Hepatocyte (in vitro differentiated cells and primary cell): ENCODE measurements around a stretch of chr11.

DNA sequence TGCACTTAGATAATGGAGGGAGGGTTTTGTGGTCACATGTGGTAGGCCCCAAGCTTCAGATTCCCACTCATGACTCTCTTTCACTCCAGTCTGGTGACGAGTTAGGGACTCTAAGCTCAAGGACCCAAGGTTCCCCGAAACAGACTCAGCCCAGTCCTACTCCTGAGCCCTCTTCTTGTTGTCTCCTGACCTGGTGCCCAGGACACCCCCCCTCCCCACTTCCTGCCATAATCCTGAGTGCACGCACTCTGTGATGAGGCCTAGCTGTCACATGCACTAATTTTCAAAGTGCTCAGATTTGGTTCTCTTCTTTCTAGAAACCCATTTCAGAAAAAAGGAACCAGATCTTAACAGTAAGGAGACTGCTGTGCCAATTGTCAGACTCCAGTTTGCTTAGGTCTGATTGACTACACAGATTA, 10.1 kb upstream of the AMPD3 start:
- RAMPAGE, long total RNA = no peak
- RRBS = no CpG with 5 or more reads among the region's 3 CpGs

DNA sequence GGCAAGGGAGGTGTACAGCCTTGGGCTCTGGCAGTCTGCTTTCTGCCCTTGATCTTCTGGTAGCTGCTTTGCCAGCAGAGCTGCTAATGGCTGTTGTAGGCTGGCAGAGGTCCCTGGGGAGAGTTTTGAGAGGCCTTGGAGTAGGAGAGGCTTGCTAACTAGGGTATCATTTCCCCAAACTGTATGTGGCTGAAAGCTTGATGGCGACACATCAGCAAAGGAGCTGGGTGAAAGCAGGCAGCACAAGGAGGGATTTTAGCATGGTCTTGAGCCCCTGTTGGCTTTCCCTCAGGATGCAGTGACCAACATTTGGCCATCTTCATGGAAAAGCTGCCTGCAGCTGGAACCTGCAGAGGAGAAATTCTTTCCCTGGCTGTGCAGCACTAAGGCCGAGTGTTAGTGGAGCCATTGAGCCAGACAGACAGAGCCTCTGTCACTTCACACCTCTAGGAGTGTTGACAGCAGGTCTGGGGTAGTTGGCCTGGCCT, 3.5 kb upstream of the AMPD3 start:
- RAMPAGE, long total RNA = no peak
- RRBS = no CpG with 5 or more reads among the region's 2 CpGs

GRCh38 chr11:10490384-10491632, 35.7 kb downstream of the AMPD3 start:
- RAMPAGE, long total RNA = no peak
- RRBS = 78% methylated on average over 6 of the region's 14 CpGs

DNA sequence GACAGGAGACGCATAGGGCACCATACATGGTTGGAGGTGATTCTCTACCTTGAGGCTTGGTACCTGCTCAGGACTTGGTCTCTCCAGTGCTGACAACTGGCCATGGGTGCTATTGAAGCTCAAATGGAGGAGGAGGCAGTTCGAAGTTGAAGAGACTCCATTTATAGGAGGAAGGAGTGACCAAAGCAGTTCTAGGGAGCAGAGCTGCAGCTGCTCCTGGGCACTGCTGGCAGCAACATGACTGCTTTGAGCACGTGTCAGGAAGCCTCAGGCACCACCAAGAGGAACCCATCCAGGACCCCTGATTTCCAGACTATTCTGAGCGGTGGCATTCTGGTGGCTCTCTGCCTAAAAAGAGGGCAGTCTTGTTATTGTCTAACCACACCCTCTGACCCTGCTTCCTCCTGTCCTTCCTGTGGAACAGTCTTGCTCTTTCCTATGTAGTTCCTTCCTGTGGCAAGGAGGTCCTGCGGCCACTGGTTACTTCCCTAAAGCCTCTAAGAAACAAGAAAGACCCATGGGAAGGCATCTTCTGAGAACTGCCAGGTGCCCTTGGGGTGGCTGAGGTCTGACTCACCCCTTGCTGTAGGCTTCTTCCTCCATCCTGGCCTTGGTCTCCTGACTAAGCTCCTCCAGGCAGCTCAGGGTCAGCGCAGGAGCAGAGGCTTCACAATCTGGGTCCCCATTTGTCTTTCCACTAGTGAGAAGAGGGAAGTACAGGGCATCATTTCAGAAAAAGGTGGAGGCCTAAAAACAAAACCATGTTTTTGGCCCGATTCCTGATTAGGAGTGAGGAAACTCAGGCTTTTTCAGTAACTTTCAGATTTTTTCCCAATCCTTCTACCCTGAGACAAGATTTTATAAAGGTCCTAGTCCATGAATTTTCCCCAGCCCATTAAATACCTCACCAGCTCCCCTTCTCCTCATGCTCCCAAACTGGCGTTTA, 13.1 kb upstream of the LYVE1 start:
- RAMPAGE, long total RNA = no peak
- RRBS = no CpG with 5 or more reads among the region's 8 CpGs

- RAMPAGE, long total RNA = no peak
- RRBS = no CpG with 5 or more reads among the region's 18 CpGs
These were observed 1.0 kb downstream of the IRAG1 start for GRCh38 chr11:10692102-10693352.

DNA sequence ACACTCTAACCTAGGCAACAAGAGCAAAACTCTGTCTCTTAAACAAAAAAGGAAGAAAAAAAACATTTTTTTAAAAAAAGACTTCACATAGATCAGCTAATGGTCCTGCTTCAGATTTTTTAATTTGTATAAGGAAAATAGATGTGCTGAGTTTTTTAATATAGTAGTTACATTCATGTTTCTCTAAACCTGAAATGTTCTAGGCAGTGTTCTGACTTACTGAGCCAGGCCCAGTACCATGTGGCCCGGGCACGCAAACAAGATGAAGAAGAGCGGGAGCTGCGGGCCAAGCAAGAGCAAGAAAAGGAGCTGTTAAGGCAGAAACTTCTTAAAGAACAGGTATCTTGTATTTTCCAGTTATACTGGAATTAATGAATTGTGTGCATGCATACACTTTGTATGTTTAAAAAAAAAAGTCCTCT, 21.3 kb downstream of the CTR9 start:
- RAMPAGE, long total RNA = no peak
- RRBS = no CpG with 5 or more reads among the region's 4 CpGs

DNA sequence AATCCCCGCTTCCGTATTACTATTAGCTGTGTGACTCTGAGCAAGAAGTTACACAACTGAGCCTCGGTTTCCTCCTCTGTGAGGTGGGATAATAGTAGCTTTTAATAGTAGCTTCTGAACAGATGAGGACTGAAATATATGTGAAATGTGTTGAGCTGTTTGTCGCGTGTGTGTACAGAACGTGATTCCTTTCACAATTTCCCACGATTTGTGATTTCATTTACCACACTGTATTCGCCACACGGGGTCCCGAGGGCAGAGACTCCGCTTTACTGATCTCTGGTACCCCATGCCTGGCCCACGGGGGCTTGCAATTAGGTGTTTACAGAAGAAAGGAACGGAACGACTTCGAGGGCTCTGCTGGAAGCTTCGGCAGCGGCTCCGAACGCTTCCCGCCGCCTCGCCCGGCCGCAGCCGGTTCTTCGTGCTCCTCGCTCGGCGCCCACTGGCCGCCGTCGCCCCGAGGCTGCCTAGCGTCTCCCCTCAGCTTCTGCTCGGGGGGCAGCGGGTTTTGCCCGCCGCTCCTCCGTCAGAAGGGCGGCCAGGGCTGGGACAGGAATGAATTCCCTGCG, 72.7 kb upstream of the ZBED5 start:
- RAMPAGE, long total RNA = no peak
- RRBS = no CpG with 5 or more reads among the region's 41 CpGs

DNA sequence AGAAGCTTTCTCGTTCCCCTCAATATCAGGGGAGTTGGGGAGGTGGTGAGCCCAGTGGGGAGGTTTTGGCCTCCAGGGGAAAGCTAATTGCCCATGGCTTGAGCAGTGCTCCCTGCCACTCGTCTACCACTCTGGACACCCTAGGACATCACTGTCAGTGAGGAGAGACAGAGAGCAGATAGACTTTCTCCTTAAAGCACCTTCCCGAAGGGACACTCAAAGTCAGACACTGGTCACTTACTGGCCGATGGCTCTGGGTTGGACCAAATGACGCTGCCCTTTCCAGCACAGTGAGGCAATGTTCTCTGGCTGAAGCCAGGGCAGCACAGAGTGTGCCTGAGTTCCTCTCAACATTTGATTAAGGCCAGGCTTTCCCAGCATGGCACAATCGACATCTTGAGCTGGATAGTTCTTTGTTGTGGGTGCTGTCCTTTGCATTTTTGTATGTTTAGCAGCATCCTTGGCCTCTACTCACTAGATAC, 206.3 kb downstream of the CSNK2A3 start:
- RAMPAGE, long total RNA = no peak
- RRBS = no CpG with 5 or more reads among the region's 6 CpGs

DNA sequence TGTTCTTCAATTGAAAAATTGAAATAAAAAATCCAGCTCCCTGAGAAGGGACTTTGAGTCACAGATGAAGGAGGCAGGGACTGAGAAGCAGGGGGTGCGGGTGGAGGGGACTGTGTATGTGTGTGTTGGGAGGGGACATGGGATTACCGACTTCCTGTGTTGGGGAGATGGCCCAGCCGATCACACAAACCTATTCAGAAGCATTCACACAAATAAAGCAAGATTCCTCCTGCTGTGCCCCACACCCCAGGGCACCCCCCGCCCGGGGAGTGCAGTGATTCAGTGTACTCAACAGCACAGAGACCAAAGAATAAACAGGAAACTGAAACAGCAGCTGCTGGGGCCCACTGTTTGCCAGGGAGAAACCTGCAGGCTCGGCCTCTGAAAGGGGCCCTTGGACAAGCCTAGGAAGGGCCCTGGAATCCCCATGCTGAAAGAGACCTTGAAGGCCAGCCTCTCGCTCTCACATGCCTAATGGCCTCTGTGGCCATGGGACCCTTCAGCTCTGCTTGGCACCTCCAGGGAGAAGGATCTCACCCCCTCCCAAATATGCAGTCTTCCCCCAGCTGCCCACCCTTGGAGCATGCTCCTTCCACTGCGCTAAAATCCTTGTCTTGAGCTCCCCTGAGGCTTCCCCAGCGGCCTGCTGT, 73.0 kb downstream of the CSNK2A3 start:
- RAMPAGE, long total RNA = no peak
- RRBS = no CpG with 5 or more reads among the region's 9 CpGs

GRCh38 chr11:12087081-12087702, 23.2 kb upstream of the MICAL2 start:
- RAMPAGE, long total RNA = no peak
- RRBS = no CpG with 5 or more reads among the region's 6 CpGs

GRCh38 chr11:12095131-12095760, 15.1 kb upstream of the MICAL2 start:
- RAMPAGE, long total RNA = no peak
- RRBS = no CpG with 5 or more reads among the region's 8 CpGs

- RAMPAGE, long total RNA = no peak
- RRBS = no CpG with 5 or more reads among the region's 24 CpGs
These were observed 4.2 kb downstream of the MICAL2 start for GRCh38 chr11:12114133-12115370.

GRCh38 chr11:12134283-12134499, 23.8 kb downstream of the MICAL2 start:
- RAMPAGE, long total RNA = no peak
- RRBS = no CpG with 5 or more reads among the region's 4 CpGs

DNA sequence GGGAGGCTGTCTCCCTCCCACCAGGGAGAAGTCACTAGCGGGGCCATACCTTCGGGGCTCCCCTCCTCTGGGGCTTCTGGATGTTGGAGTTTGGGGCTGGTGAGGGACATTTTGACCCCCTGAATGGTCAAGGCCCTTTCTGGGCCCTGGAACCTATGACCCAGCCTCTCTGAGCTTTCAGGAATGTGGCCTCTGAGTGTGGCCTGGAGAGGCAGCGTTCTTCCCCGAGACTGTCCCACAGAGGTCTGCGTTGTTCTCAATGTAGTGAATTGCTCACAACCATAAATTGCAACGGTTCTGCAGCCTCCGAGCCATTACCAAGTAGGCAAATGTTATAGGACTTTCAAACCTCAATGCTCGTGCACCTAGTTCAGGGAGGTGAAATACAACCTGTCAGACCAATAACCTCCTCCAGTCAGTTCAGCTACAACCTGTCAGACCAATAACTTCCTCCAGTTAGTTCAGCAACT, 34.0 kb downstream of the MICAL2 start:
- RAMPAGE, long total RNA = no peak
- RRBS = no CpG with 5 or more reads among the region's 8 CpGs

GRCh38 chr11:12148910-12149630, 38.7 kb downstream of the MICAL2 start:
- RAMPAGE, long total RNA = no peak
- RRBS = no CpG with 5 or more reads among the region's 6 CpGs

- RAMPAGE, long total RNA = no peak
- RRBS = no CpG with 5 or more reads among the region's 7 CpGs
These were observed 50.9 kb downstream of the MICAL2 start for GRCh38 chr11:12161197-12161812.

- RAMPAGE, long total RNA = no peak
- RRBS = no CpG with 5 or more reads among the region's 15 CpGs
These were observed 53.0 kb downstream of the MICAL2 start for GRCh38 chr11:12163168-12164055.

GRCh38 chr11:12209381-12209710, 99.0 kb downstream of the MICAL2 start:
- RAMPAGE, long total RNA = no peak
- RRBS = no CpG with 5 or more reads among the region's 6 CpGs

DNA sequence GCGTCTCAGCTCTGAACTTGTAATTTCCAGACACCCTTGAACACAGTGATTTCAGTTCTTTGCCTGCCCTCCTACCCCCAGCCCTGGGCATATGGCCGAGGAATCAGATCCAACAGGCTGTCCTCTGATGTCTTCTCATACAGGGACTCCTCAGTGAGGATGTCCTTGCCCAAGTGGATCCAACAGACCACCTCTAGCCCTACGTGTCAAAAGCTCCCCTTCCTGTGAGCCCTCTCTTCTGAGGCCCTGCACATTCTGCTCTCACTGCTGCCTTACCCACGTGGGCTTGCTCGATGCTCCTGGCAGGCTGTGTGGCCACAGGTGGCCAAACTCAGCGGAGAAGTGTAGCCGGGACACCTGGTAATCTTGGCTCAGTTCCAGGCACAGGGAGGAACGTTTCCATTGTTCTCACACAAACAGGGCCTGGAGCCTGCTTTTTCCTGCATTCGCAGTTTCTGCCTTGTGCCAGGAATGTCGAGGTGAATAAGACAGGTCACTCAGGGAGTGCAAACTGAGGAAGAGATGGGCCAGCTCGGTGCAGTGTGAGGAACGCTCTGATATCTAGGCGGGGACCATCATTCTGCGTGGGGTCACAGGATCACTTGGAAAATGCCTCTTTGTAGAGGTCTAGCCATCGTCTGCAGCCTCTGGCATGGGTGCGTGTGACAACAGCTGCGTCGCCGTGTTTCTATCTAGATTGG, 127.8 kb upstream of the PARVA start:
- RAMPAGE, long total RNA = no peak
- RRBS = no CpG with 5 or more reads among the region's 19 CpGs

GRCh38 chr11:12409992-12410800, 32.8 kb downstream of the PARVA start:
- RAMPAGE, long total RNA = no peak
- RRBS = no CpG with 5 or more reads among the region's 10 CpGs